Measurements from ENCODE around the genes CAMTA2 and C1QBP.

- PRO-cap: no peak
These were observed 275 bp downstream of the PSMB6 start for GRCh38 chr17:4796323-4796555.

- PRO-cap: no peak
These were observed 4.9 kb downstream of the MINK1 start for GRCh38 chr17:4837766-4838797.

GRCh38 chr17:4858068-4858449 lies 24.9 kb downstream of the MINK1 start:
- PRO-cap: no peak

DNA sequence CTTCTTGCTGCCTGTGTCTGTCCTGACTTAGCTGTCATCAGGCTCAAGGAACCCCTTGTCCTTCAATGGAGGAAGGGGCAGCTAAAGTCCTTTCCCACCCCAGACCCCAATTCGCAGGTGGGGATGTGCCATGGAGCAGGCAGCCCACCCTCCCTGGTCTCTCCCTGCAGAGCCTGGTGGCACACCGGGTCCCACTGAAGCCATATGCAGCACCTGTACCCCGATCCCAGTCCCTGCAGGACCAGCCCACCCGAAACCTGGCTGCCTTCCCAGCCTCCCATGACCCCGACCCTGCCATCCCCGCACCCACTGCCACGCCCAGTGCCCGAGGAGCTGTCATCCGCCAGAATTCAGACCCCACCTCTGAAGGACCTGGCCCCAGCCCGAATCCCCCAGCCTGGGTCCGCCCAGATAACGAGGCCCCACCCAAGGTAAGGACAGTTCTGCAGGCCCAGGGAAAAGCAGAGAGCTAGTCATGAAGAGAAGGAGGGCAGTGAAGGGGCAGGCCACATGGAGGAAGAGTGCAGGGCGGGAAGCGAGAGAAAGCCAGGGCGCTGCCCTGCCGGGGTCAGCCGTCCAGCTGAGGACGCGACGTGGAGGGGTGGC lies 7.9 kb upstream of the C17orf107 start:
- PRO-cap: no peak

DNA sequence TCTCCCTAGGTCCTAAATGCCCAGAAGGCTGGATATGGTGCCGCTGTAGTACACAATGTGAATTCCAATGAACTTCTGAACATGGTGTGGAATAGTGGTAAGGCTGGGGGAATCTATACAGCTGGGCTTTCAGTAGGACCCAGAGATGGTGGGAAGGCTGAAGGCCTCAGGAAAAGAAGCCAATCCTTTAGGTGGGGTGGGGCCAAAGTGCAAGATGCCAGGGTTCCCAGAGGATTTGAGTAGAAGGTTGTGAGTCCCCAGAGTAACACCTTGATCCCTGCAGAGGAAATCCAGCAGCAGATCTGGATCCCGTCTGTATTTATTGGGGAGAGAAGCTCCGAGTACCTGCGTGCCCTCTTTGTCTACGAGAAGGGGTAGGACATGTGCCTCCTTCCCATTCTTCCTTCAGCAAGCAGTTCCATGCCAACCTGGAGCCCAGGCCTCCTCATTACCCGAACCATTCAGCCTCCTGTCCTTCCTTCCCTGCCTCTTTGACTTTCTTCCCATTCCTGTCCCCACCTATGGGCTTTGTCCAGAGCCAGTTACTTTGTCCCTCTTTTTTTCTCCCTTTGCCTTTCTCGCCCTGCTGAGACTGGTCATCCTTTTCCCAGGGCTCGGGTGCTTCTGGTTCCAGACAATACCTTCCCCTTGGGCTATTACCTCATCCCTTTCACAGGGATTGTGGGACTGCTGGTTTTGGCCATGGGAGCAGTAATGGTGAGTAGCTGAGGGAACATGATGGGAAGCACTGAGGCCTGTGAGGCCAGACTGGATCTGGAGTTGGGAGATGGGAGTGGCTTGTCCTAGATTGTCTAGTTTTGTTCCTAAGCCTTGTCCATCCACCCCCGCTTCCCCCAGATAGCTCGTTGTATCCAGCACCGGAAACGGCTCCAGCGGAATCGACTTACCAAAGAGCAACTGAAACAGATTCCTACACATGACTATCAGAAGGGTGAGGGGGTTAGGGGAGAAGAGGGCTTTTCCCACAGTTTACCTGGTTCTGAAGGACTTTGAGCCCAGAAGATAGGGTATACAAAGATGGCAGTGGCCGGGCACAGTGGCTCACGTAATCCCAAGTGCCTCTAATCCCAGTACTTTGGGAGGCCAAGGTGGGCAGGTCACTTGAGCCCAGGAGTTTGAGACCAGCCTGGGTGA lies 2.9 kb downstream of the RNF167 start:
- PRO-cap: no peak

DNA sequence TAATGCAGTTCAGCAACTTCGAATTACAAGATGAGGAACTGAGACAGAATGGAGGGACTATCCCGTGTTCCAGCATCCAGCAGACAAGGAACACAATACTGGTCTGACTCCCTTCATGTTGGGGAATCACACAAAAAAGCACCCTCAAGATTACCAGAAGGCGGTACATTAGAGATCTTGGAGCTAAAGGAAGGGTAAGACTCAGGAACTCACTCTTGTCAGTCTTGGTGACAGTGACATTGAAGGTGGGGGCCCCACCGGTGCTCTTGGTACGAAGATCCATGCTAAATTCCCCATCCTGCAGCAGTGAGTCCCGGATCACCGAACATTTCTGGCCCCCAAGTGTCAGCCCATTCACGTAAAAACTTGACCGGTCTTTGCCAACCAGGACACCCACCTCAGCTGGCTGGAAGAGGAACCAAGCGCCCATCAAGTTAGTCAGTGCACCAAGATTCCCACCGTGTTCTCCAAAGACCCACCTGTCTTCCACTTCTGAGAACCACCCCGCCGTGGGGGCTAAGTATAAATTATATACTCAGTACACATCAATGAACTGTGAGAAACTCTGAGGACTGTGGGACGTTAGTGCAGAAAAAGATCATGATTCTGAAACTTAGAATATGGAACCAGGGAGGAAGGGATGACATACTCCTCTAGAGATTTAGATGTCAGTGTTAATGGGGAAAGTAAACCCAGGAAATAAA lies 1.8 kb downstream of the PFN1 start:
- PRO-cap: no peak

DNA sequence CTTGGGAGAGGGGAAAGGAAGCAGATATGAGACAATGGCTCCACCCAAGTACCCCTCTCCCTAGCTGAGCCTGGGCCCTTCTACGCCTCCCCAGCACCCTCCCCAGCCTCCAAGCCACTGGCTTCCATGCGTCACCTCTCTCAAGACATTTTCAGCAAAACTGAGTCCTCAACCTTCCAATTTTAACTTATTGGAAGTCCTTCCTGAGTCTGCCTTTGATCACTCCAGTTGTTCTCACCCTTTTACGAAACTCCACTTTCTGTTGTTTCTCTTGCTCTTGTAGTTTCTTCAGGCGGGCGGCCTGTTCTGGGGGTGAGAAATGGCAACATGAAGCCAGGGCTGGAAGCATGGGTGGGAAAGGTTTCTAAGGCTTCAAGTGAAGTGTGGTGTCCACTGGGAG lies 7.1 kb downstream of the SPAG7 start:
- PRO-cap: no peak

DNA sequence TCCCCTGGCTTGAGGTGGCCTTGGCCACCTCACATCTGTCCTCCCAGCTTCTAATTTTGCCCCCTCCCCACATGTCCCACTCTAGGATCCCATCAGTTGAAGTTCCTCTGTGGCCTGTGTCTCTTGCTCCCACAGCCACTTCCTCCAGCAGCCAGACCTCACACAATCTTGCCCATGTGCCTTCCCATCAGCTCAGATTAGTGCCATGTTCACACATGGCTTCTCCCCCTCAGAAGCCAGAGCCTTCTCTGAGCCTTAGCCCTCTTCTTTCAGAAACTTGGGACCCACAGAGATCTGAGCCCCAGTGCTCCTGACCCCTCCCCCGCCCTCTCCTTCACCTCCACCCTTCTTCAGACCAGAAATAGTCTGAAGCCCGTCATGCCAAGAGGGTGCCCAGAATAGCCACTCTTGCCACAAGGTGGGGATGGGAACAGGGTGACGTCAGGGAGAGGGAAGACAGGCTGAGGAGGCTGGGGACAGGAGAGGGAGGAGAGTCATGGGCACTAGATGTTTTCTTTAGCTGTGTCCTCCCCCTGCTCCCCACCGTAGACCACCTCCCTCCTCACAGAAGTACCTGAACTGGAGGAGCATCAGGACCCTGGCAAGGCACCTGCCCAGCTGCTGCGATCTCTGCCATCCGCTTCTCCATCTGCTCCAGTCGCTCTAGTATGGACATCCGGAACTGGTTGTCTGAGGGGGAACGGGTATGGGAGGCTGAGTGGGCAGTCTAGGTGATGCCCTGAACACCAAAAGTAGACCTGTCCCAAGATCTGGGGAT lies 6.4 kb upstream of the SPAG7 start:
- PRO-cap: no peak

DNA sequence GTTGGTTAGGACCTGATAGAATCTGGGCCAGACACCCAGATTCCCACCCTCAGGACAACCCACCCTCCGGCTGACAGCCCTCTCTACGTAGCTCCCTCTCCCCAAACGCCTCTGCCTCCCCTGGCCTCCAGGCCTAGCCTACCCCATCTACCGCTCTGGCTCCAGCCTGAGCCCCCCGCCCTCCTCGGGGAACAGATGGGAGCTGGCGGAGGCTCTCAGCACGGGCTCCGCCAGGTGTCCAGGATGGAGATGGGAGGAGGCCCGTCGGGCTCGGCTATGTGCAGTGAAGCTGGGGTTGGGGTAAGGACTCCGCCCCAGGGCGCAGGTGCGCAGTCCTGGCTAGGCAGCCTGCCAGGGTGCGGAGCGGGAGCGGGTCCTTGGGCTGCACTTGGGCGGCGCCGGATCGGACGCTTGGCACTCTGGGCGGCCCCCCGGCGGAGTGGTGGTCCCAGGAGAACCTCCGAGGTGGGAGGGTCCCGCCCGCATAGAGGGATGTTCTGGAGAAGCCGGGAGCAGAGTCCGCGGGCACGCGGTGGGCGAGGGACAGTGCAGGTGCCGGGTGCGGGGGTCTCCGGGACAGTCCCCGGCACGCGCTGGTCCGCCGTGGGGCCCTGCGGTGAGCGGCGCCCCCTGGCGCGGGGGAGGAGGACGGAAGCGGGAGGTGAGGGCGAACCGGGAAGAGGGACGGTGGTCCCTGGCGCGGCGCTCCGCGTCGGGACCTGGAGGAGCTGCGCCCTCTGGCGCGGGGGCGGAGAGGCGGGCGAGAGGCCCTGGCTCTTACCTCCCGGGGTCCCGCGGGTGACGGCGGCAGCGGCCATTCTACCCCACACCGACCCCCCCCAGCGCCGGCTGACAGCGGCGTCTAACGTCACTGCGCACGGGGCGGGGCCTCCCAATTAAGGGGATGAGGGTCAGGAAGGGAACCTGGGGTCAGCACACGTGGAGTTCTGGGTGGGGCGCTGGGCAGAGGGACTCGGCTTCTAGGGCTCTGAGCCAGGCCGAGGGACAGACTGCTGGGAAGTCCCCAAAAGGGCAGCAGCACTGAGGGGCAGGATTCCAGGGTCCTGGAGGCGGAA lies at the start of gene CAMTA2:
Gene CAMTA2 (minus strand): TSS at position 864 of the 1,076 bp plus-strand sequence.
- PRO-cap: bidirectional peak, plus-strand start at position 895 of the sequence, minus-strand start at position 844 of the sequence

DNA sequence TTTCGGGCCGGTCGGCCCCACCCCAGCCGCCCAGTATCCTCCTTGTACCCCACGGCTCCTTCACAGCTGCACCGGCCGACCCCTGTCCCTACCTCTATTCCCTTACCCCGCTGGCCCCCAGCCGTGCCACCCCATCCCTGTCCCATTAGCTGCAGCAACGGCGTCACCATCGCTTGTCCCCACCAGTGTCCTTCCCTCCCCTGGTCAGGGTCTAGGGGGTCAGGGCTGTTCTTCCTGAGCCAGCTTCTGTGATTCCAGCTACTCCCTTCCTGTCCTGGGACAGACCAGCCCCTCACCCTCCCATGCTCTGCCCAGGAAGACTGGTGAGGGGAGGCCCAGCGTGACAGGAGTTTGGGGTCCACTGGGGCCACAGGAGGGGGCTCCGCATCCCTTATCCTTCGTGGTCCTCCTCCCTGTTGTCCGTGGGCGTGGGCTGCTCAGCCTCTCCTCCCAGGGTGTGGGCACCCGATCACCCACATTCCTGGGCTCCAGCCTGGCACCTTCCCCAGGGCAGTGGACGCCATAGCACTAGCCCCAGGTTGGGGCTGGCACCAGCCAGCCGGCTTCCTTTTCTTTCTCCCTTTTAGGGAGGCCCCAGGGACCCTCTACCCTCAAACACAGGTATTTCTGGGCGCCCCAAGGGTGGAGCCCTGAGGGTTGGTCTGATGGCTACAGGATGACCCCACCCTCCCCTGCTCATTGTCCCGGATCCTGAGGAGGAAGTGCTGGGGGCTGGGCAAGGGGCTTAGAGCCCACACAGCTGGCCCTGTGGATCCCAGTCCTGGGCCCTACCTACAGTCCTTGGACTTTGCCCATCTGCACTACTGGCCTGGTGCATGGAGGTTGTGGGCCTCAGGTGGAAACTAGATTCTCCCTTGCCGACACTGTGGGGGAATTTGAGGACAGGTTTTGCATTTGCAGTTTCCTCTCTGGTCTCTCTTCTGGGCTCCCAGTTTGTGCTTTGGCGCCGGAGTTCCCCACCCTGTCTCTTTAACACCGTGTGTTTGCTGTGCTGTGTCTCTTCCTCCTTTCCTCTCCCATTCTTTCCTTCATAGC lies 1.0 kb downstream of the KIF1C start:
- PRO-cap: no peak

GRCh38 chr17:5042052-5042820 lies 7.0 kb upstream of the SLC52A1 start:
- PRO-cap: unidirectional peak, plus-strand start at chr17:5042349

DNA sequence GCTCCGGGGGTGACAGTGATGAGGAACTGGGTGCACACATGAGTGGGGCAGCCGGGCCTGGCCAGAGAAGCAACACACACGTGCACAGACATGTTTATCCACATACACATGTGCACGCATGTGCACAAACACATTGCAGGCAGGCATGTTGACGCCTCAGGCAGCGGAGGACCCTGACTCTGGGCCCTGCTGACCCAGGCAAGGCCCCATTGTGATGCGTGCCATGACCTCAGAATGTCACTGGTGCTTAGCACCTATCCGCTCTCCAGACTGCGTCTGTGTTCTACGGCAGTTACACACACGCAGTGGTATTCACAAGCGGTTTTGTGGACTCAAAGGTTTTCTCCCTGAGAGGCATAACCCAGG lies 12.7 kb downstream of the USP6 start:
- PRO-cap: no peak

DNA sequence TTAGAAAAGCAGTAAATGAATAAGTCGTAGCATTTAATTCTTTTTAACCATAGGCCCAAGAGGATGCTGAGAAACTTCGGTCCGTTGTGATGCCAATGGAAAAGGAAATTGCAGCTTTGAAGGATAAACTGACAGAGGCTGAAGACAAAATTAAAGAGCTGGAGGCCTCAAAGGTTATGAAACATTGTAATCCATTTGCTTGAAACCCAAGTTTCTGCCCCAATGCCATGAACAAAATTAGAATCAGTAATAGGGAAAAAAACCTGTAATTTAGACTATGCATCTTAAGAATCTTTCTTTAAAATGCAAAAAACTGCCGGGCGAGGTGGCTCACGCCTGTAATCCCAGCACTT lies 55.9 kb downstream of the RABEP1 start:
- PRO-cap: no peak

- PRO-cap: no peak
These were observed 64.8 kb downstream of the RABEP1 start for GRCh38 chr17:5346585-5347531.

- PRO-cap: no peak
These were observed 58.1 kb downstream of the NUP88 start for GRCh38 chr17:5361099-5361995.

DNA sequence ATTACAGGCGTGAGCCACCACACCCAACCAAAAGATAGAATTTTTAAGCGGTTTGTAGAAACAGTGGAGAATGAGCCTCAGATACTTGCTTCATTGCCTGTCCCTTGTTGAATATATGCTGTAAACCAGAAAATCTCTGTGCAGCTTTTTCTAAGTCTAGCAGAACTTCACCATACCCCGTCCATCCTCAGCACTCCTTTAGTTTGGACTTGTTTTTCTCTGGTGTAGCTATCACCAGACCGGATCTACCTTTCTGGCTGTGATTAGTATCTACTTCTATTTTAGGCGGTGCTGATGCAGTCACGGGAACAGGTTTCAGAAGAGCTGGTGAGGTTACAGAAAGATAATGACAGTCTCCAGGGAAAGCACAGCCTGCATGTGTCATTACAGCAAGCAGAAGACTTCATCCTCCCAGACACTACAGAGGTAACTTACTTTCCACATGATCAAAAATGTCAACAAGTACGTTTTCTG lies 46.4 kb downstream of the NUP88 start:
- PRO-cap: no peak

DNA sequence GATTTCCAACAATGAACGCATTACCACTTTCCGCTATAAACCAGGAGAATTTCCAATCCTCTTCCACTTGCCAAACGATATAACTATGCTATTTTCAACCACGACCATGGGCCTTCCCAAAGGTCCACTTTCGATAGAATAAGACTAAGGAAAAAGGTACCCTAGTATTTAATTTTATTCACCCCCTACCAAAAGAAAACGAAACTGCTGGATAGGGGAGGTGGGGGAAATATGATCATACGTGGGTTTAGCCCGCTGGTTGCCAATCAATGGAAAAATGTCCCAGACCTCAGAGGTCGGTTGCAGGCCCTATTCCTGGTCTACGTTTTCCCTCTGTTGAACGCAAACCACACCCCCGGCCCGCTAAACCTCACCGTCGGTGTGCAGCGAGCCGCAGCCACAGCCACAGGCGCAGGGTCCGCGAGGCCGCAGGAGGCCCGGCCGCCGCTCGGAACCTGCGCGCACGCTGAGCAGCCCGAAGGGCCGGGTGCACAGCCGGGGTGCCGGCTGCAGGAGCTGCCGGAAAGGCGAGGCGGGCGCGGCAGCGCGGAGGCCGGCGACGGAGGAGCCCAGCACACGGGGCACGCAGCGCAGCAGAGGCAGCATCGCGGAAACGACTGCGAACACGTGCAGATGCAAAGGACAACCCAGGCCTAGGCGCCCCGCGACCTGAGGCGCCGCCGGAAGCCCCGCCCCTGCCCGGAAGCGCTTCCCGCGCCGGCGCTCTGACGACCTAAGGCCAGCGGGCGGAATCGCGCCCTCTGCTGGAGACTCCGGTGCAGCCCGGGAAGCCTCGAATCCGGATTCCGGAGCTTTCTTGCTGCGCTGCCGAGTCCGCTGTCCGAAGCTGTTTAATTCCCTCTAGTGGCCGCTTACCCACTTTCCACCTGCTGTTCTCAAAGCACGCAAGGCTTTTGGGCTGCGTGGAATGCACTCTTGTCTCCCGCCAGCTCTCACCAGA lies at the start of gene C1QBP:
Gene C1QBP (minus strand): TSS at position 688 of the 961 bp plus-strand sequence.
- PRO-cap: bidirectional peak, plus-strand start at position 812 of the sequence, minus-strand start at position 697 of the sequence

DNA sequence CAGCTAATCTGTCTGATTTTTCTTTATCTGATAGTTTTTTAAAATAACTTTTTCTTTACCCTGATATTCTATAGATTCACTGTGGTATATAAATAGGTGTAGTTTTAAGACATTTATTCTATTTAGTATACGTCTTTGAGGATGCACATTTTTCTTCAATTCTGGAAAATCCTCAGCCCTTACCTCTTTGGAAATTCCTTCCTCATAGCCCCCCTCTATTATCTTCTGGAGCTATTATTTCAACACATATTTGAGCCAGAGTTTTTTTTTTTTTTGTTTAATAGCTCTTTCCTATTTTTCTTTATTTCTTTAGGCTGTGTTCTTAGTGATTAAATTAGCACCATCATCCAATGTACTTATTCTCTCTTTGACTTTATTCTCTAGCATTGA lies 64.8 kb upstream of the NLRP1 start:
- PRO-cap: unidirectional peak, minus-strand start at position 271 of the sequence

DNA sequence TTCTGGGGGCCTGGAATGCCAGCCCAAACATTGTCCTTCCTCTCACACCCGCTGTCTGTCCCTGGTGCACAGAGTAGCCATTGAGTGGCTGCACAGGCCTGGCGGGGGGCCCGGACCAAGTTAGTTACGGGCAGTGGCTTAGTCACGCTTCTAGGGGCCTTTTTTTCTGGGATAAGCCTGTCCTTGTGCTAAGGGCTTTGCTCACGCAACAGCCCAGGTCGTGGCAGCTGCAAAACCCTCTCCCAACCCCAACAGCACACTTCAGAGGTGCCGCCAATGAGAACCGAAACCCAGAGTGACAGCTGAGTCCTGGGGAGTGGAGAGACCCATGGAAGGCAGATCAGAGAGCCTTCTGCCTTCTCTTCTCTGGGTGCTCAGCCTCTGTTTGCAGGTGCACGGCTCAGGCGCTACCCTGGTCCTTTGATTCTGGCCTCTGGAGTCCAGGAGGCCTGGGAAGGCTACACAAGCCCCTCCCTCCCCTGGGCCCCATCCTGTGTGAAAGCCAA lies 9.0 kb downstream of the WSCD1 start:
- PRO-cap: no peak

DNA sequence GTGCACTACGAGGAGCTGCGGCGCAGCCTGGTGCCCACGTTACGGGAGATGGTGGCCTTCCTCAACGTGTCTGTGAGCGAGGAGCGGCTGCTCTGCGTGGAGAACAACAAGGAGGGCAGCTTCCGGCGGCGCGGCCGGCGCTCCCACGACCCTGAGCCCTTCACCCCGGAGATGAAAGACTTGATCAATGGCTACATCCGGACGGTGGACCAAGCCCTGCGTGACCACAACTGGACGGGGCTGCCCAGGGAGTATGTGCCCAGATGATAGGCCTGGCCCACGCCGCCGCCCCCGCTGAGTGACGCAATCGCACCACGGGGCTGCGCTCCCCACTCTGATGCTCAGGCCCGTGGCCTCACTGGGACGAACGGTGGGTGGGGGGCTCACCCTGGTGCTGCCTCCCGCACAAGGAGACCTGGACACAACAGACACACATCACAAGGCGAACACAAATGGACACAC lies 50.2 kb downstream of the WSCD1 start:
- PRO-cap: no peak

Data from bile duct (tissue), 1 donor.